Heart left ventricle (tissue), 7 donors: Measurements from ENCODE around the genes CASR and PARP14.

DNA sequence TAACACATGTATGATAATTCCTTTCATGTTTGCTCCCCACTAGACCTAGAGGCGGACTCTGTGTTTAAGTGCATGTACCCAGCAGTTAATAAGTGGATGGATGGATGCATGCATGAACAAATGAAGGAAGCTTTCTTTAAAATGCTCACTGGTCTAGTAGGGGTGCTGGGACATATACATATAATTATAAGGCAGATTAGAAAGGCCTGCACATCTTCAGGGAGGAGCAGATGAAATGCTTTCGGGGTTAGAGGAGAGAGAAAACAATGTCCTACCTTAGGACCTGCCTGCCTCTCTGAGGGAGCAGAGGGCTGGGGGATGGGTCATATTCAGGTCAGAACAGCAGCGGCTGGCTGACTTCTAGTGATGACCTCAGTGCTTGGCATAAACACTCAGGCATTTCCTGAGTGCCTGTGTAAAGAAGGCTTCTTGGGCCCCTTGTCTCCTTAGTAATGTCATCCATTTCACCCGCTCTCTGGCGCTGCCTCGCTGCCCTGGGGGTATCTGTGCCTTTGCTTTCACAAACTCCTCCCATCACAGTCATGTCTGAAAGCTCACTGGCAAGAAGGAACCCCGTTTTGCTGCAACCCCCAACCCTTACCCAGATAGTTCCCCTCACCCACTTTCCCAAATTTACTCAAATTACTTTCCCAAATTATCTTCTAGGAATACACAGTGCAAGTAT lies 82.8 kb upstream of the GSK3B start:
- PRO-cap, 6 experiments: peak in 2 of 6 experiments; most common plus-strand start position 537 of the sequence (in 1); most common minus-strand start position 297 of the sequence (in 2)
- RAMPAGE, long total RNA, 2 experiments: no peak in any of the 2 experiments
- RRBS: no CpG with 5 or more reads among the region's 7 CpGs

GRCh38 chr3:120419688-120420089 lies 31.1 kb downstream of the FSTL1 start:
- PRO-cap, 6 experiments: peak in 5 of 6 experiments; most common plus-strand start chr3:120420035 (in 3); most common minus-strand start chr3:120419806 (in 1)
- RAMPAGE, long total RNA, 2 experiments: no peak in any of the 2 experiments
- RRBS: no CpG with 5 or more reads among the region's 4 CpGs

DNA sequence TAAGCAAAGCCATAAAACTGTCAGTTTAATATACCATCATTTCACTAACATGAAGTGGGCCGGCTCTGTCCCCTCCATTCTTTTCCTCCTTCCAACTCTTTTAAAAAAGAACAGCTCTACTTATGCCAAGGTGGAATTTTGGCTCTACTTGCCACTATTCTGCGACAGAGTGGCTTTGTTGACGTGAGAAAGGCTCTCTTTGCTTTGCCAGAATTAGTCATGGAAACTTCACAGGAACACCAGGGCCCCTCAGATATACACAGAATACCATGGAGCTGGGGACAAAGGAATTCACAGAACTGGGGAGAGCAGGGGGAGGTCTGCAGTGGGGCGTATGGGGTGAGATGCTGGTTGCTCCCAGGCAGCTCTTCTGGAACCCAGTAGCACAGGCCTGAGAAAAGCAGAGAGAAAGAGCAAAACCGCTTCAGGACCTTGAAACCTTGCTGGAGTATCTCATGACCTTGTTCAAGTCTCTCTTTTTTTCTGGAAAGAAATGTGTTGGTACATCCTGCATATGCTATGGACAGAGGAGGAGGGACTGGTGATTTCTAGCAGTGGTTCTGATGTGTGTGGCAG lies 29.5 kb downstream of the FSTL1 start:
- PRO-cap, 6 experiments: peak in 3 of 6 experiments; most common plus-strand start position 325 of the sequence (in 2); most common minus-strand start position 93 of the sequence (in 2)
- RAMPAGE, long total RNA, 2 experiments: no peak in any of the 2 experiments
- RRBS: no CpG with 5 or more reads among the region's 5 CpGs

- PRO-cap, 6 experiments: no peak in any of the 6 experiments
- RAMPAGE, long total RNA, 2 experiments: no peak in any of the 2 experiments
- RRBS: no CpG with 5 or more reads among the region's 3 CpGs
Measured at GRCh38 chr3:120568688-120569013, 27.5 kb upstream of the NDUFB4 start.

- PRO-cap, 6 experiments: no peak in any of the 6 experiments
- RAMPAGE, long total RNA, 2 experiments: no peak in any of the 2 experiments
- RRBS: no CpG with 5 or more reads among the region's 1 CpG
Measured at GRCh38 chr3:121748495-121748756, 1.1 kb downstream of the GOLGB1 start.

GRCh38 chr3:121836034-121836404 lies 1.0 kb downstream of the EAF2 start:
- PRO-cap, 6 experiments: no peak in any of the 6 experiments
- RAMPAGE, long total RNA, 2 experiments: no peak in any of the 2 experiments
- RRBS: no CpG with 5 or more reads among the region's 4 CpGs

DNA sequence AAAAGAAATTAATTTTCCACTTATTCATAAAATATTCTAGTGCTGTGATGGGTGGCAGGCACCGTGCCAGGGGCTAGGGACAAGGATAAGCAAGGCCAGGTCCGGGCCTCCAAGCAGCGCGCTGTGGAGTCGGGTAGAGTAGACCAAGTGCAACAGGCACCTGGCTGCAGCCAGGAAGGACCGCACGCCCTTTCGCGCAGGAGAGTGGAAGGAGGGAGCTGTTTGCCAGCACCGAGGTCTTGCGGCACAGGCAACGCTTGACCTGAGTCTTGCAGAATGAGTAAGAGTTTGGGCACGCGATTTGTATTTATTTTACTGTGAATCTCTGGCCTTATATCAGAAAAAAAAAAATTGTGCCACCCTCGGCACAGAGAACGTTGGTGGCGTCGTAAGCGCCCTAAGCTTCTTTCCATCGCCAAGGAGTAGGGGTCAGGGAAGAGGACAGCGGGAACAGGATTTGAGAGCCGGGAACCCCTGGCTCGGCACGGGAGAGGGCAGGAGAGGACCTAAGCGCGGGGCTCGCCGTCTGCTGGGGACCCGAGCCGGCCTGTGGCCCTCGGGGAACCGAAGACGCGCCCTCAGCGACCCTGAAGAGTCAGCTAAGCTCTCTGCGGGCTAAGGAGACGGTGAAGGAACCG lies at the start of gene CASR:
Gene CASR (plus strand): TSS at position 136 of the 638 bp plus-strand sequence.
- PRO-cap, 6 experiments: no peak in any of the 6 experiments
- RAMPAGE, long total RNA, 2 experiments: no peak in any of the 2 experiments
- RRBS: under 1% methylated on average over 16 of the region's 38 CpGs

DNA sequence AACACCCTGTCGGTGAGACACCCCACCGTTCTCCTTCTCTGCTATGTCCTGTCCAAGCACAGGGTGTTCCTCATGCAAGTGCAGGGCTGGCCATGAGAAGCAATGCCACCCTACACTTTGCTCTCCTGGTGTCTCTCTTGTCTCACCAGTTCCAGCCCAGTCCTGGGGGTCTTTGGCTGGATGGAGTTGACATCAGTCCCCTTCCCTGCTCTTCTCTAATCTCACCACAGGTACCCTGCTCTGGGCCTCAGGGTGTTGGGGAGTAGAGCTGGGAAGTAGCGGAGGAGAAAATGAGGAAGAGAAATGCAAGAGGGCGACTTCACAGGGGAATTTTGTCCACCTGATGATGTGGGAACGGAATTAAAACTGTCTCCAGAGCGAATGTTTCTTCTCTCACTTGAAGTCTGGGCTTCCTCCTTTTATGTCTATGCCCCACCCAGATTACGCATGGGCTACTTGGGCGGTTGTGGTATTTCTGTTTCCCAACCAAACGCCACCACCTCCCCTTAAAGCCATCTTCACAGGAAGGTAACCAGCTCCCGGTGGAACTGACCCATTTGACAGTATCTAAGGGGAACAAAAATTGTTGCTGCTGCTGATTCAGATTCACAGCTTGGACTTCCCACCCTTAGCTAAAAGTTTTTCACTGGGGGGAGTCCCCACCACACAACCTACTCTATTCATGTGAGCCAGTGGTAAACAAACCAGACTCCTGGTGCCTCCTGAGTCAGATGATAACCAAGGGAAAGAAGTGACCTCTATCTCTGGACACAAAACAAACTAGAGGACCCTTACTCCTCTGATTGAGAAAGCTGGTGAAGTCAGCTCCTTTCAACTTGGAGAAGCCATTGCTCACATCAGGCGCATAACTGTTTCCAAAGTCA lies 50.0 kb downstream of the CASR start:
- PRO-cap, 6 experiments: no peak in any of the 6 experiments
- RAMPAGE, long total RNA, 2 experiments: no peak in any of the 2 experiments
- RRBS: no CpG with 5 or more reads among the region's 11 CpGs

DNA sequence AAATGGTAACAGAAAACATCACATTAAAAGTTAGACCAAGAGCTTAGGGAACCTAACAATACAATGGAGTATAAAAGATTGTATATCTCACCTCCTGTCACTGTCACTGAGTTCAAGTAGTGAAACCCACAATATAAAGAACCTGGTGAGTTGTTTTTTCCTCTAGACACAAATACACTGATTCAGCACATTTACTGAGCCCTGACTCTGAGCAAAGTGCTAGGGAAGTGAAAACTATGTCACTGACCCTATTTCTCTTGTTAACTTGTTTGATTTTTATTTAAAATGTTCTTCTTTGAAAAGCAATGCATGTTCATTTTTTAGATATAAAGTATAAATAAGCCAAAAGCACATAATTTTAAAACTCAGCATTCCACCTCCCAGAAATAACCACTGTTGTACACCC lies 69.3 kb upstream of the CSTA start:
- PRO-cap, 6 experiments: no peak in any of the 6 experiments
- RAMPAGE, long total RNA, 2 experiments: no peak in any of the 2 experiments

- PRO-cap, 6 experiments: no peak in any of the 6 experiments
- RAMPAGE, long total RNA, 2 experiments: no peak in any of the 2 experiments
- RRBS: no CpG with 5 or more reads among the region's 5 CpGs
Measured at GRCh38 chr3:122572826-122573618, 4.4 kb upstream of the PARP15 start.

DNA sequence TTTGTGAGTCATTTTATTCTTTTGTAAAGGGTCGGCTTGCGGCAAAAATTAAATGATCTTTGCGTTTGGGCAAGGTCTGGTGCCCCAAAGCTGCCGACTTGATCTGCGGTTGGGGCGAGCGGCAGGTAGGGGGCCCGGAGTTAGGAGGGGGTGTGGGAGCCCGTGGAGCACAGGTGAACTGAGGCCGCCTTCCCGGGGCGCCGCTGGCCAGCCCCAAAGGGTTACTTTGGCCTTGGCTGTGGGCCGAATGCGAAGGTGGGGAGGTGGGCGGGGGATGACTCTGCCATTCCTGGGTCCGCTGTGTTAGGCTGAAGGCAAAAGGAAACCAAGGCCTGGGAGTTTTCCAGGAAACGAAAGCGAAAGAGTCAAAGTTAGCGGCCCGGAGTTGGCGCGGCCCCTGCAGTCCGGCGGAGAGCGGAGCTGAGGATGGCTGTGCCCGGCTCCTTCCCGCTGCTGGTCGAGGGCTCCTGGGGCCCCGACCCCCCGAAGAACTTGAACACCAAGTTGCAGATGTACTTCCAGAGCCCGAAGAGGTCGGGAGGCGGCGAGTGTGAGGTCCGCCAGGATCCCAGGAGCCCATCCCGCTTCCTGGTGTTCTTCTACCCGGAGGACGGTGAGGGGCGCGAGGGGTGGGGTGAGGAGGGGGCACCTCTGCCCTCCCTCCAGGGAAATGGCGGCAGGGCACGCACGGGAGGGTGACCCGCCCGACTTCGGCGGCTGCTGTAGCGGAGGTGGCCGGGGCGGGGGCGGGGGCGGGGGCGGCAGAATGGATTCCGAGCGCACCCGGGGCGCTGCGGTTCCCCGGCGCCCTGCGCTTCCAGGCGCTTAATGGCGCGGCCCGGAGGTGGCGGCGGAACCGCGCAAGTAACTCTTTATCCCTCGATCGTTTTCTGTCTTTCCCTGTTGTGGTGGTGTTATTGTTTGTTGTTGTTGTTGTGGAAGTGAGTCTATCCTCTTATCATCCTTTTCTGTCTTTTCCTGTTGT lies at the start of gene PARP14:
Gene PARP14 (plus strand): TSS at position 382 of the 985 bp plus-strand sequence.
- PRO-cap, 6 experiments: peak in 6 of 6 experiments; most common plus-strand start position 402 of the sequence (in 6); most common minus-strand start position 310 of the sequence (in 4)
- RAMPAGE, long total RNA, 2 experiments: start-site peak on the plus strand in 2 of 2 experiments, centred at positions 379 to 403 of the sequence, 121 to 338 reads per replicate
- RRBS: 4% methylated on average over 19 of the region's 72 CpGs

DNA sequence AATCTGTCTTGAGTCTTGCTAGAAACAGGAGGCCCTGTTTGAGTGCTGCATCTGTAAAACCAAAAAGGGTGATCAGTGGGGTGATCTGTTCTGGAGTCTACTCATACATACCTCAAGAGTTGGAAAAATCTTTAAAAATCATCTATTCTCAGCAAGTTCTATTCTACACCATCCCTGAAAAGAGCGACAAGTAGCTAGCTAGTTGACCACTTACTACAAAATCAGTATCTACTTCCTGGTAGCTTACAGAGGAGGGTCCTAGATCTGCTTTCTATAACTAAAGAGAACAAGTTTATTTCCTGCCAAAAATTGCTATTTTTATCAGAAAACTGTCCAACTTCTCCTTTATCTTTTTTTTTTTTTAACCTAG lies 31.7 kb downstream of the HSPBAP1 start:
- PRO-cap, 6 experiments: no peak in any of the 6 experiments
- RAMPAGE, long total RNA, 2 experiments: no peak in any of the 2 experiments
- RRBS: no CpG with 5 or more reads among the region's 1 CpG

- PRO-cap, 6 experiments: peak in 3 of 6 experiments; most common plus-strand start chr3:122957868 (in 1); most common minus-strand start chr3:122957814 (in 2)
- RAMPAGE, long total RNA, 2 experiments: no peak in any of the 2 experiments
- RRBS: no CpG with 5 or more reads among the region's 3 CpGs
Measured at GRCh38 chr3:122957712-122958092, 69.9 kb downstream of the SEMA5B start.

- PRO-cap, 6 experiments: peak in 2 of 6 experiments; most common minus-strand start chr3:123028556 (in 2)
- RAMPAGE, long total RNA, 2 experiments: no peak in any of the 2 experiments
- RRBS: no CpG with 5 or more reads among the region's 16 CpGs
Measured at GRCh38 chr3:123028361-123028921, 878 bp upstream of the SEMA5B start.

- PRO-cap, 6 experiments: peak in 2 of 6 experiments; most common plus-strand start chr3:123053455 (in 1); most common minus-strand start chr3:123053257 (in 2)
- RAMPAGE, long total RNA, 2 experiments: no peak in any of the 2 experiments
- RRBS: no CpG with 5 or more reads among the region's 2 CpGs
Measured at GRCh38 chr3:123053090-123053674, 13.6 kb upstream of the PDIA5 start.

DNA sequence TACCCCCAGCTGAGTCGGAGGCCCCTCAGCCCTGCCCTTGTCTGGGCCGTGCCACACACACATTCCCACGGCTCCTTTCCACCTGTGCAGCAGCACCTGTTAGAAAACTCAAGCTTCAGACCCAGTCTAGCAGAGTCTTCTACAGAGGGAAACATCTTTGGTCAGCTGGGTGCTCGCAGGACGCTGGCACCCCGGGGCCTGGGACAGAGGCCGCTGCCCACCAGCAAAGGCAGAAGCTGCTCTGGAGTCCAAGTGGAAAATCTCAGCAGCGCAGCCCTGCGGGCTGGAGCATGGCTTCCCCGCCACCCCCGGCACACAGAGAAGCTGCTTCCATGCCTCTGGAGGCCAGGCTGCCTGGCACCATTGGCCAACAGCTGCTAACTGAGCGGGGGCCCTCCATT lies 82.5 kb downstream of the SEC22A start:
- PRO-cap, 6 experiments: no peak in any of the 6 experiments
- RAMPAGE, long total RNA, 2 experiments: no peak in any of the 2 experiments
- RRBS: 80% methylated on average over 1 of the region's 12 CpGs

- PRO-cap, 6 experiments: peak in 2 of 6 experiments; most common plus-strand start chr3:123389219 (in 1); most common minus-strand start chr3:123388860 (in 1)
- RAMPAGE, long total RNA, 2 experiments: no peak in any of the 2 experiments
- RRBS: no CpG with 5 or more reads among the region's 12 CpGs
Measured at GRCh38 chr3:123388652-123389433, 60.0 kb downstream of the ADCY5 start.

- PRO-cap, 6 experiments: peak in 6 of 6 experiments; most common plus-strand start chr3:123444303 (in 3); most common minus-strand start chr3:123444234 (in 1)
- RAMPAGE, long total RNA, 2 experiments: no peak in any of the 2 experiments
- RRBS: no CpG with 5 or more reads among the region's 10 CpGs
Measured at GRCh38 chr3:123443774-123444520, 4.9 kb downstream of the ADCY5 start.

- PRO-cap, 6 experiments: no peak in any of the 6 experiments
- RAMPAGE, long total RNA, 2 experiments: no peak in any of the 2 experiments
- RRBS: no CpG with 5 or more reads among the region's 4 CpGs
Measured at GRCh38 chr3:123523236-123523441, 61.7 kb downstream of the HACD2 start.

GRCh38 chr3:123585888-123585971 lies 877 bp upstream of the HACD2 start:
- PRO-cap, 6 experiments: no peak in any of the 6 experiments
- RAMPAGE, long total RNA, 2 experiments: no peak in any of the 2 experiments
- RRBS: no CpG with 5 or more reads among the region's 1 CpG